Penis (tissue), 1 donor: ENCODE data around the gene SCIN.

DNA sequence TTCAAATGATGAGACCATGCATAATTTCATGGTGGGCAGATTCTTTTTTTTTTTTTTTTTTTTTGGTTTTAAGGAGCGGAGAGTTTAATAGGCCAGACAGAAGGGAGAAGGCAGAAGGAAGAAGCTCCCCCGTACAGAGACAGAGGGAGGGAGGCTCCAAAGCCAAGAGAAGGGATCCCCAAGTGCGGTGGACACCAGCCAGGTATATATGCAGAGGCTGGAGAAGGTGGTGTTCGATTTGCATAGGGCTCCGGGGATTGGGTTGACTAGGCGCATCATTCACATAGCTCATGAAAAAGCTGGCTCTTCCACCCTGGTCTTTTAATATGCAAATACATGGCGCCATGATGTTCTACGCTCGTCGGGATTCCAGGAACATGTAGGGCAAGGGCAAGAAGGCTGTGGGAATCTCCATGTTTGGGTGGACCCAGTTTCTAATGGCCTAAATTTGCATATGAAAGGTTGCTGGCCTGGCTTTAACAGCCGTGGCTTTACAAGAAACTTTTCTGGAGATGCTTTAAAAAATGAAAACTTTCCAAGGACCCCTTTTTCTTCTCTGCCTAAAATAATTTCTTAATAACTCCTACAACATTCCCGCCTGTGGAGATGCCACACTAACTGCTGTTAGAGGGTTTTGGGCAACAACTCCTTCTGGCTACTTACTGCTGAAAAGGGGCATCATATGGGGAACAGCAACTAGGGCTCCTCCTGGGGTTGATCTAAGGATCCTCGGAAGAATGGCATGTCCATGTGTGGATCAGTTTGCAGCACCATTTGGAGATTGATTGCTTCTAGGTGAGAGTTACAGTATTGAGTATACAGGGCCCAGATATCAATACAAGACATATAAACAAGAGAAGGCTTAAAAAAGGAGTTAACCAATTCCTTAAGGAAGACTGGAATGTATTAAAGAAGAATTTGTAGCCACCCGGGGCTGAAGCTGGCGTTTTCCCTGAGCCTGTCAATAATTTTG, 28.3 kb downstream of the C1GALT1 start:
- PRO-cap, result no peak

DNA sequence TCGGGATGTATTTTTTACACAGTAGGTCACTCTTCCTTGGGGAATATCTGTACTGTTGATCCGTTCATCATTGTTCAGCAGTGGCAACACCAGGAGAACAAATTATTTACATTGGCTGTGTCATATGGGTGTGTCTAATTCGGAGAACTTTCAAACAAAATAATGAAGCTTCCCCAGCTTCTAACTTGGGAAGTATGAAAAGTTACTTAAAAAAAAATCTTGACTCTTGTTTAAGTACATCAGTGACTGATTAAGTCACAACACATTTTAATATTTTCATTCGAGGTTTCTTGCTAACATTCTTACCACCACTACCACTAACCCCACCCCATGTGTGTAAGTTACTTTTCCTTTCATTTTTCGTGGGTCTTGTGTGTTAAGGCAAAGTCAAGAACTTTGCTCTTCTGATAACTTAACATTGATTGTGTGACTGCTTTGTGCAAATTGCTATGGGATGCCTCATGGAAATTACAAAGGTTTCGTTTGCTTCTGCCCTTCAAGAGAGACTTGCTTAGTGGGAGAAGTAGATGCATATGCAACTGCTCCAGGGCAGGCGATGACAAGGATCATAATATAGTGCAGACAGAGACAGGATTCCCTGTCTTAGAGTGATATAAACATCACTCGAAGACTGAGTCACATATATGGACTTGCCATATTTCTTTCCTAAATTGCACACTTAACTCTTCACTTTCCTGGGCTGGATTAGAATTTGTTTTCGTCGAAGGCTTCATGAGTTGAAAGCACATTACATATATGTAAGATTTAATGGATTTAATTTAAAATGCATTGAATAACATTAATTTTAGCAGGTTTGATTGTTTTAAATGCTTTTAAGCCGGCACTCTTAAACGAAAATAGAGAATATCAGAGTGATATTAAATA, 43.9 kb upstream of the RPA3 start:
- PRO-cap, result no peak

GRCh38 chr7:7816079-7816447, 97.7 kb upstream of the RPA3 start:
- PRO-cap, result no peak

DNA sequence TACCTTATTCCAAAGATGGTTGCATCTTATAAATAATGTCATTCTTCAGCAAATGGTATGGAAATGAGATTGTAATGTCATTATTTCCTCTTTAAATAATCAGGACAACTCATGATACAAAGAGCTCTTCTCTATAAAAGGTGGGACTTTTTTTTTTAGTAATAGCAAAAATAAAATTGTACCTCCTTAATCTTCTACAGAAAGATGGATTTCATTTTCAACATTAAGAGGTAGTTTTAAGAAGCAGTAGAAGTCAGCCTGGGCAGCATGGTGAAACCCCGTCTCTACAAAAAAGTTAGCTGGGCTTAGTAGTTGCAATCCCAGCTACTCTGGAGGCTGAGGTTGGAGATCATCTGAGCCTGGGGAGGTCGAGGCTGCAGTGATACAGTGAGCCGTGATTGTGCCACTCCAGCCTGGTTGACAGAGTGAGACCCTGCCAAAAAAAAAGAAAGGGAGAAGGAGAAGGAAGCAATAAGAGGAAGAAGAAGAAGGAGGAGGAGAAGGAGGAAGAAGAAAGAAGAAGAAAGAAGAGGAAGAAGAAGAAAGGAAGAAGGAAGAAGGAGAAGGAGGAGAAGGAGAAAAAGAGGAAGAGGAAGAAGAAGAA, 86.0 kb upstream of the GLCCI1 start:
- PRO-cap, result no peak

DNA sequence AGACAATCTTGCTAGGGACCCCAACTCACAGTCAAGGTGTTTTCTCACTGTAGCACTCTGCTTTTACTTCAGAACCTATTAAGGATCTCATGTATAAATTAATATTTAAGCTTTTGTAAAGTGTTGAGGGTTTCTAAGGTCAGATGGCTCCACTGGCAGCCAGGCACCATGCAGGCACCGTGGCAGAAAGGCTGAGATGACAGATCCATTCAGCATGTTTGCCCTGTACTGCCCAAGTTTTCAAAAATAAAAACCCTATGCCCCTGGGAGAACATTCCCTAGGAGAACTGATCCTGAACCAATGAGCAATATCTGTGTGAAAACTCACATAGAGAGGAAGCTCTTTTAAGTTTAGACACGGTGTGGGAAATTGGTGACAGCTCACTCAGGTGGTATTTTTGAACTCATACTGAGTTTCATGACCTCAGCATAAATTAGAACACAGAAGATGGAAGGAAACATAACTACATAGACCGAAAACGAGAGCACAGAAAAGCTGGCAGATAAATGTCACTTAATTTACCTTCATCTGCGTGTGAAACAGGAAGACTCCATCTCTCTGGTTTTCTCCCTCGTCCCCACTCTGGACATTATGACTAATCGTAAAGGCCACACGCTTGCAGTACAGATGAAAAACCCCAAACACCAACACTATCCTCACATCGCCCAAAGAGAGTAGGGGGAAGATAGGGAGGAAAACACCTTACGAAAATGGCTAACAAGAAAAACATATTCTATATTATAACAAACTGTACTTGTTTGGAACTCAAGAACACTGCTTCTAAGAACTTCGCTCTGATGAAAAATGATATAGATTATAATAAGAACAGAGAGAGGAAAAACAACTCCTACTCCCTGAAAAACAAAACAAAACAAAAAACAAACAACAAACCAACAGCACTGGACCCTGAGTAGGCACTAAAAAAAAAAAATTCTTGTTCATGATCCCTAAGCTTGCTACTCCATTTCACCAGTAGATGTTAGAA, 127.7 kb downstream of the ICA1 start:
- PRO-cap, result no peak

- PRO-cap, result no peak
Measured at GRCh38 chr7:8140704-8141704, 121.0 kb downstream of the ICA1 start.

GRCh38 chr7:8262933-8263135, 867 bp upstream of the ICA1 start:
- PRO-cap, result no peak

GRCh38 chr7:8303673-8304561, 42.0 kb upstream of the ICA1 start:
- PRO-cap, result no peak

DNA sequence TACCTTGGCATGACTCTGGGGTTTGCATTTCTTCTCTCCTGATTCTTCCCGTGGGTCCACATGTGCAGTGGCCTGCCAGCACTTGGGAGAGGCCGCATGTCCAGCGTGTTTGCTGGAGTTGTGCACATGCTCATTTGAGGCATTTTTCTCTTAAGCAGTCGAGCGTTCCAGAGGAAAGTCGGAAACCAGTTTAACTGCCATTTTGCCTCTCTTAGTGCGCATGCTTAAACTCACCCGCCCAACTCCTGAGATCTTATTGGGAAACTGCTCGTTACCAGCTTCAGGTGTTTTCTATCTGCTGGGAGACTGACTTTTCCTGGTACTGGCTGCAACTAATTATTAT, 854.7 kb downstream of the NDUFA4 start:
- PRO-cap, result no peak

- PRO-cap, result no peak
Measured at GRCh38 chr7:10121574-10122054, 818.3 kb downstream of the NDUFA4 start.

- PRO-cap, result no peak
Measured at GRCh38 chr7:10718720-10718919, 221.3 kb downstream of the NDUFA4 start.

- PRO-cap, result bidirectional peak, plus-strand start at chr7:10940554, minus-strand start at chr7:10940087
Measured at GRCh38 chr7:10940380-10940938, 506 bp upstream of the NDUFA4 start.

DNA sequence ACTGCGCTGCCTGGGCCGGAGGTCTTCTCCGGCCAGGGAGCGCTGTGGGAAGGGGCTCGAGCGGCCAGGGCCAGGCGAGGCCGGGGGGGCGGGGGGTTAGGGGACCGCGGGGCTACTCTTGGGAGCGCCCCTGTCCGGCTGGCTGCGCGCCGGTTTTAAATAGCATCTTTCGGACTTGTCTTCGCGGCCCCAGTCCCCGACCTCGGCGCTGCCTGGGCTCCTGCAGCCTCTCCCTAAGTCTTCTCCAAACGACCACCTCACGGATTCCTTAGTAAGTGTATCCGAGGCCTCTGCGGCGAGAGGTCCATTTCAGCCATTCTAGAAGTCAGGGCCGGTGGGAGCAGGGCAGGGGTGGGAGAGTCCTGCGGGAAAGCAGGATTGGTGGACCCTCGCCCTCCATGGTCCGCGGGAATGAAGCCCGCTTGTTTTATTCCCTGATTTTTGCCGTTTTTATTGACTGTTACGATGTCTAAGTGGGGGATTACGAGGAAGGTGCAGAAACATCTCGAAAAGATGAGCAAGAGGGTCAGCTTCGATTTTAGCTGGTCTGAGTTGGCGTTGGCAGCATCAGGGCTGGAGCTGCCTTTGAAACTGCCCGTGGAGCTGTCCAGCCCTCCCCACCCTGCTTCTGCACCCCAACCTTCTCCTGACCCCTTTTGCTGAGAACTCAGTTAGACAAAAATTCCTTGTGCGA, 529 bp downstream of the PHF14 start:
- PRO-cap, result no peak

- PRO-cap, result no peak
Measured at GRCh38 chr7:11152325-11152959, 178.8 kb downstream of the PHF14 start.

- PRO-cap, result no peak
Measured at GRCh38 chr7:11252637-11253386, 279.1 kb downstream of the PHF14 start.

DNA sequence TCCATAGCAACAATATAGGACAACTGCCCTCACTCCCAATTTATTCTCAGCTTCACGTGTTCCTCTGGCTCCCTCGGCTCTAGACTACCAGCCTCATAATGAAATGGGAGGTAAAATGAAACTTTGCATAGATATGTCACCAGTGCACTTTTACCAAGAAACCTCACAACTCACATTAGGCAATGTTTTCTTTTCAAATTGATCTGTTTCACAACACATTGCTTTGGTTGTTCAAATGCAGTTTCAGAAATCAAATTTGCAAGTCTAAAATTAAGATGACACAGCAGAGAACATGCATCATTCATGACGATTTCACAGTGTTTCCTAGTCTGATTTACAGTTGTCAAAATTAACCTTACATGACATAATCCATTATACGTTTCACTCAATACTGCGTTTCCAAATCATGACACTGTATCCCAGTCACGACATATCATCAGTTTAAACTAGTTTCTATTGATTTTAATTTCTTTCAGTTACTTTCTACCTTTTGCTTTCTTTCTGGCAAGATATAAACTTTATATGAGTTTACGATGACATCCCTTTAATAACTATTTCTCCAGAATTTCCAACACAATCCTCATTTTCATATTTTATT, 211.0 kb downstream of the THSD7A start:
- PRO-cap, result no peak

- PRO-cap, result no peak
Measured at GRCh38 chr7:11833349-11833824, 1.4 kb upstream of the THSD7A start.

GRCh38 chr7:12111279-12112224, 99.5 kb upstream of the TMEM106B start:
- PRO-cap, result no peak

- PRO-cap, result no peak
Measured at GRCh38 chr7:12569942-12570960, at the start of gene SCIN. Gene SCIN, plus strand, starts transcription at chr7:12570720.

DNA sequence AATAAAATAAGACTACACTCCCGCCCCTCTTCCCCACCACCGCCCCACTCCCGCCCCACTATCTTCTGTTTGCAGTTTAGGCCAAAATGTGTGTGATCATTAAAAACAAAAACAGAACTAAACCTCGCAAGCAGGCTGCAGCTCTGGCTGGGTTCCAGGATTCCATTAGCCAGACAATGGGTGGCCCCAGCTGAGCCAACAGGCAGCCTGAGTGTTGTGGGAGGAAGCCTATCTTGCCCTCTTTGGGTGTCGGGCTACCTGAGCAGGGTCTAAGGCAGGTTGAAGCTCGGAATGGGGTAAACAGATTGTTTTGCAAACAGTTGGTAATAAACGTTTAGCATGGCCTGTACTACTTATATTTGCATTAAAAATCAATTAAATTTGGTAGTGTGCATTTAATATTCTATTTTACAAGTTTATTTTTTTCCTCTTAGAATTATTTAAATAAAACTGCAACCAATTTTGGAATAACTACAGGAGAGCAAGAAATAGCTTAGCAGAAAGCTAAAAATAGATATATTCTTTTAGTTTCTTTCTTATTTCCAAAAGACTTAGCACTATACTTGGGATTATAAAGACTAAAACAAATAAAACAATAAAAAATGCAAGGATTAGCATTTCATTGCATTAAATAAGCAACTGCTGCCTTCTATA, 41.9 kb downstream of the ARL4A start:
- PRO-cap, result no peak